Mesenchymal stem cell of the bone marrow (primary cell): ENCODE measurements around the genes YWHAB, TOMM34 and WFDC6.

- CAGE, long polyA plus RNA = no peak
Observed at GRCh38 chr20:44576204-44576669, 6.1 kb upstream of the PKIG start.

GRCh38 chr20:44585994-44586856, 3.8 kb downstream of the PKIG start:
- CAGE, long polyA plus RNA = no peak

GRCh38 chr20:44594619-44595206, 12.3 kb downstream of the PKIG start:
- CAGE, long polyA plus RNA = no peak

DNA sequence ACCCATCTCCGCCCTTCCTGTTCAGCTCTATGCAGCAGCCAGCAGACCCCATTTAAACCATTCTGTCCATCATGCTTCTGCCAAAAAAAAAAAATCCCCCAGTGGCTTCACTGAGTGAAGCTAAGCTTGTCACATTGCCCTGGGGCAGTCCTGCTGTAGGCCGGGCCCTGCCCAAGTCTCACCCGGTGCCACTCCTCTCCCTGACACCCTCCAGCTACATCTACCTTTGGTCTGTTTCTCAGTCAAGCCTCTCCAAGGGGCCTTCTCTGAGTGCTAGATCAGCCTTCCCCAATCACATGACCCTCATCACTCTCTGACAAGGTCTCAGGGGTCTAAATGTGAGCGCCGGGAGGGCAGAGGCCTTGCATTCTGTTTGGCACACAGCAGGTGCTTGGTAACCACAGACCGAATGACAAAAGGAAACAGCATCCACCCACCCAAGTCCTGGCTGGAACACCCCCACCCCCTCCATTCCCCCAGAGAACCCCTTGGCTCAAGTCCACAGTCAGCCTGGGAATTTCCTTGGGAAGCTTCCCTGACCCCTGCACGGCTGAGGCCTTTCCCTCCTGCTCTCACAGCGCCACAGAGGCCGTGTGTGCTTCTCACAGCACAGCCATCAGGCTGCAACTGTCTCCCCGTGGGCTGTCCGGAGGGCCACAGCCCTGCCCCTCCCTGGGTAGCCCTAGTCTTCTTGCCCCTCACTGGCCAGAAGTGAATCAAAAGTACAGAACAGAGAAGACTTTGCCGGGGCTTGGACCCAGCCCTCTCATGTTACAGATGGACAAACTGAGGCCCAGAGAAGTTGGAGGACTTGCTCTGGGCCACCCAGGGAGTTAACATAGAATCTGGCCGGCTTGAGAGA, 32.9 kb downstream of the PKIG start:
- CAGE, long polyA plus RNA = no peak

GRCh38 chr20:44621063-44621566, 30.4 kb downstream of the ADA start:
- CAGE, long polyA plus RNA = no peak

GRCh38 chr20:44695401-44696310, 19.5 kb upstream of the CCN5 start:
- CAGE, long polyA plus RNA = no peak

- CAGE, long polyA plus RNA = no peak
Observed at GRCh38 chr20:44885474-44886595, at the start of gene YWHAB. TSS of gene YWHAB (plus strand) at chr20:44885705.

DNA sequence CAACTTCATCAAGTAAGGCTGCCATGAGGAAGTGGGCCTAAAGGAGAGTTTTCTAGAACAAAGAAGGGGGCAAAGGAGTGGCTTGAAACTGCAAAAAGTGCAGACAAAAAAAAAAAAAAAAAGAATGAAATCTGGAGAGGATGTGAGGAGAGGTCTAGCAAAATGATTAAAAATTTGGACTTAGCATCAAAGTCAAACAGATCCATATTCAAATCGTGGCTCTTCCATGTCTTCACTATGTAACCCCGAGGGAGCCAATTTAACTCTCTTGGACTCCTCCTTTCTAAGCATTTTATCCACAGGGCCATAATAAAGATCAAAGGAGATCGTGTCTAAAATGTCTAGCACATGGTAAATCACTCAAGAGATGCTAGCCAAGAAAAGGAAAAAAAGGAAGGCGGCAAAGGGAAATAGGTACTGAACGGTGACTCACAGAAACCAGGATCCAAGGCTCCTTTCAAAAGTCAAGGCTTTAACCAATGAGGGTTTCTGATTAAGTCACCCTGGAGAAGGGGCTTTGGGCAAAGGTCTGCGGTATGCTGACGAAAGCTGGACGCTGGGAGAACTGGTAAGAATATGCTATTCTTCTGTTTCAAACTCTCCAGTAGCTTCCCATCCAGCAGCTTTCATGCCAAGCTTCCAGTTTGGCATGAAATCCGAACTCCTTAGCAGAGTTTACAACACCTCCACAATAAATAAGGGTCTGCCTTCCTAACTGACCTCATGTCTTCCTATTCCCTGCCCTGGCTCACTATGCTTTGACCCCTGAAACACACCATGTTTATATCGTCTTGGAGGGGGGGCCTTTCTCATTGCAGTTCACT, 1.2 kb downstream of the TOMM34 start:
- CAGE, long polyA plus RNA = no peak

DNA sequence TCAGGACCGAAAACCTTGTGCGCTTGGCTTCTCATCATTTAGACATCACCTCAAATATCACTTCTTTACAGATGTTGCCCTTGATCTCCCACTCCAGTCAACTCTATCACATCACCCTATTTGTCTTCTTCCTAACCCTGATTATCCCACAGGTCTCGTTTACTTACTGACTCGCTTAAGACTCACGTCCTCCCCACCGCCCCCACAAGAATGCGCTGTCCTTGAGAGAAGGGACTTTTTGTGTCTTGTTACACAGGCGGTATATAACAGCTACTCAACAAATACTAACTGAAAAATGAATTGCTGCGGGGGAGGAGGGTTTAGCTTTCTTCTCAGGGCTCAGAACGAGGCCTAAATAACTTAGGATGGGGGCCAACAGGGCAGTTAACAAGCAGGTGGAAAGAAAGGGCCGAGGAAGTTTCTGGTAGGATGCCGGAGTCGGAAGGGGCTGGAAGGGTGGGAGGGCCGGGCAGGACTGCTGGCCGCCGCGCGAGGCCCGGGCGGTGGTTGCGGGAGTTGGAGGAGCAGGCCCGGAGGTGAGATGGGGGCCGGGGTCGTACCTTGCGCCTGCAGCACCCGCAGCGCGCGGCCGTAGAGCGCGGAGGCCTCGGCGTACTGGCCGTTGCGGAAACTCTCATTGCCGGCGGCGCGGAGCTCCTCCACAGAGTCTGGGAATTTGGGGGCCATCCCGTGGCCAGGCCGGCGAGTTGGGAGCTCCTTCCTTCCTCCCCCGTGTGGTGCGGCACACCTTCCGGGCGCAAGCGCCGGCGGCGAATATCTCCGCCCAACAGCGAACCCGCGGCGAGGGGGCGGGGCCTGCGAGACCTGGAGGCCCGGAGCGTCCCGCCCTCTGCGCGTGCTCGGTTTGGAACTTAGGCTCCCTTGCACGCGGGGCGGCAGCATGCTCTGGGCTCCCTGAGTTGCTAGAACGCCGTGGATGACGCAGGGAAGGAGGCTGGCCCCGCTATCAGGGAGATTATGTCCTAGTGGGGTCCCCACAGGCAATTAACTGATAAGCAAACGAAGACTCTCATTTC, at the start of gene TOMM34:
TOMM34 (minus strand) TSS at position 751 of the 1,037 bp plus-strand sequence.
- CAGE, long polyA plus RNA = no peak

- CAGE, long polyA plus RNA = no peak
Observed at GRCh38 chr20:44983432-44983662, 17.0 kb downstream of the STK4 start.

GRCh38 chr20:45056349-45057292, 44.3 kb downstream of the KCNS1 start:
- CAGE, long polyA plus RNA = no peak

DNA sequence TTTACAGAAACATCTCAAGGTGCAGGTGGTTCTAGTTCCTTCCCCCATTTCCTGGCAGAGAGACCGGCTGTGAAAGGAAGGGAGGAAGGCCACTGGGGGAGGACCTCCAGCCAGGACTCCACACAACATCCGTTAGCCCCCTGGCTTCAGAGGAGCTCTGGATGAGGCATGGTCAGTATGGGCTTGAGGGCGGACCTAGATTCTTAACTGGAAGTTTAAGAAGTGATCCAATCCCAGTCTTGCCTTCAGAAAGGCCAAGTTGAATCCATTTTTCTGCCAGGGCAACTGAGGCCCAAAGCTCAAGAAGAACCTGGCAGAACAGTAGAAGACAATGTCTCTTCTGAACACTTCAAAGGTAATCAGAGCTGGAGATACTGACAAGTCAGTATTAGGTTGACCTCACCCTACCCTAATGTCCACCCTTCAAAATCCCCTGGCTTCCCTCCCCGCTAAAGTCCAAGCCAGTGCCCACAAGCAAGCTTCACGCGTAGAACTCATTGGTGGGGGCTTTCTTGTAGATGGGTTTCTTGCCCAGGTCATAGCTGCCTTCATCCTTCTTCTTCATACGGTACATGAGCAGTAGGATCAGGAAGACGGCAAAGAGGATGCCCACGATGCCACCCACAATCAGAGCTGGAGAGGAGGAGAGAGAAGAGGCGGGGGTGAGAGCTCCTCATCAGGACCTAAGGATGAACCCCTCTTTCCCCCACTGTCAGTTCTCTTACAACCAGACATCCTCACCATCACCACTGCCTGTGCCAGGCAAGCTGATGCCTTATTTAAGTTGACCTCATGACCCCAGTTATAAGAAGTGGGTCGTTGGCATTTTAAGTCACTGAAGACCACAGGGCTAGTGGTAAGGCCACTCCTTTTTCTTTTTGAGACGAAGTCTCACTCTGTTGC, 18.9 kb upstream of the MATN4 start:
- CAGE, long polyA plus RNA = no peak

DNA sequence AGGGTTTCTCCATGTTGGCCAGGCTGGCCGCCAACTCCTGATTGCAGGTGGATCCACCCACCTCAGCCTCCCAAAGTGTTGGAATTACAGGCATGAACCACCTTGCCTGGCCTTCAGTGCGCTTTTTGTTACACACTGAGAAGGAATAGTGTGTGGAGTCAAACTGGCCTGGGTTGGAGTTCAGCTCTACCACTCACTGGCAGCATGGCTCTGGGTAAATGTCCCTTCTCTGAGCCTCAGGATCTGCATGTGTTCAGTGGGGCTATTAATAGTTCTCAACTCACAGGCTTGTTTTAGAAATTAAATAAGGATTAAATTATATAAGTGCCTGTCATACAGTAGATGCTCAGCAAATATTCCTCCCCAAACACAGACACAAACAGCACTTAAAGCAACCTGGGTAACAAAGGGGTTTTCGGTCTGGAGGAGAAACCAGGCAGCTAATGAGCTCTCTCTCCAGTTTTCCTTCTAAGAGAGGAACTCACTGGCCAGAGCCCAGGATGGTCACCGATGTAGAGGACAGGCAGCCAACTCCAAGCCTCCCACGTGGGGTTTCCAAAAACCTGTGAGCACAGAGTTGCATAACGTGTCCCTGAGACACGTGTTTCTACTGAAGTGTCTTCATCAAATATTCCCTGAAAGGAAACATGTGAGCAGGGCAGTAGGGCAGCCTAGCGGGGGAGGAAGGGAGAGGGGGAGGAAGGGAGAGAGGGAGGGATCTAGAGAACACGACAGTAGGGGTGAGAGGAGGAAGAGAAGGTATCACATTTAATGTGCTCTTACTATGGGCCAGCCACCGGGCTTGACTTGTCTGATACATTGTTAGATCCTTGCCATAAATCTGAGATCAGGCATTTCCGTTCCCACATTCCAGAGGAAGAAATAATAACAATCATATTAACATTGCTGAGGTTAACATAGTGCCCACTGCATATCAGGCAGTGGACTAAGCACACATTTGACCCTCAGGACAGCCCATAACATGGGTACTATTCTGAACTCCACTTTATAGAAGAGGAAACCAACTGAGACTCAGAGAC, 4.8 kb upstream of the SYS1 start:
- CAGE, long polyA plus RNA = no peak

DNA sequence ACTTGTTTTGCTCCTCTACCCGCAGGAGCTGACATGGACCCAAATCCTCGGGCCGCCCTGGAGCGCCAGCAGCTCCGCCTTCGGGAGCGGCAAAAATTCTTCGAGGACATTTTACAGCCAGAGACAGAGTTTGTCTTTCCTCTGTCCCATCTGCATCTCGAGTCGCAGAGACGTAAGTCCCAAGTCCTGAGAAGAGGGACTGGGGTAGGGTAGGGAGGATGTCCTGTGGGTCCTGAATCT, 266 bp downstream of the DBNDD2 start:
- CAGE, long polyA plus RNA = no peak

DNA sequence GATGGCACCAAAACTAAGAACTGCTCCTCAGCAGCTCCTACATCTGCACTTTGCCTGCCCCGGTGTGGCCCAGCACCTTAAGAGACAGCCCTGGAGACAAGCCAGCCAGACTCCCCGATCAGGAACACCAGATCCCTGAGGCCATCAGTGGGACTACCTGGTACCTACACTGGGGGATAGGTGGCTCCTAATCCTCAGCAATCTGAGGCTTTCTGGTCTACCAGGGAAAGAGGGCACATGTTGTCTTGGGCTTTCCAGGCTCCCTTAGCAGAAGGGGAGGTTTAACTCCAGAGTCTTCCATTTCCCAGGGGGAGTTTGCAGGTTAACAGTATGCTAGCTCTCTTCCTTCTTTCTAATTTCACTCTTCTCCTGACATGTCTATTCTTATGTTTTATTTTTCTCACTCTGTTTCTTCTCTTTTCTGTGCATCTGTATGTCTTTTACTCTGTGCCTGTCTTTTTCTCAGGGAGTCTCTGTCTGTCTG, at the start of gene WFDC6:
WFDC6 (minus strand) TSS at position 53 of the 484 bp plus-strand sequence.
- CAGE, long polyA plus RNA = no peak

DNA sequence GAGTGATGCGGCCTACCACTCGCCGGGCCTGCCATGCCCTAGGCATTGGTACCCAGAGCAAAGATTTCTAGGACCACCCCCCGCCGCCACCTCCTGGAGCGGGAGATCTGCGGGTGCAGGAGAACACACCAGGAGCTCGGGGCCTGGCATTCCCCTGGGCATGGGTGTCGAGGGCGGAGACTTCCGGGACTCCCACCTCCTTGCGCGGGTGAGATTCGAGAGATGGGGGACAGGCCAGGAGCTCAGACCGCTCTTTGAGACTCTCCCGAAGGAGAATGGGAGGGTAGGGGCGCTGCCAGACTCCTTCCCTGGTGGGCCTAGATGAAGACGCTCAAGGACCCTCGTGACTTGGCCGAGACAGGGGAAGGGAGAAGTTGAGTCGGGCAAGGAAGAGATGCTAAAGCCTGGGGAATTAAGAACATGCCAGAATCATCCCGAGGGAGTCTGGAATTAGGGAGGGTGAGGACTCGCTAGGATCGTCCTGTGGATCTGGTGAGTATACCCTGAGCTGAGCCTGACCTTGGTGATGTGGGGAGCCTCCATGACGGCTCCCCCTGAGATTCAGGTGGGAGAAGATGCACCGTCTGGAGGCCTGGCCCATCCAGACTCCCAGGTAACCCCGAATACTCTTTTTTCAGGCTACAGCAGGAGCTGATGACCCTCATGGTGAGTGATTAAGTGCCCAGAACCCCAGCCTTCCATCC, 507 bp downstream of the UBE2C start:
- CAGE, long polyA plus RNA = no peak

GRCh38 chr20:45842020-45842779, 8.6 kb downstream of the SNX21 start:
- CAGE, long polyA plus RNA = no peak

- CAGE, long polyA plus RNA = no peak
Observed at GRCh38 chr20:46063343-46063928, 26.3 kb downstream of the NCOA5 start.

DNA sequence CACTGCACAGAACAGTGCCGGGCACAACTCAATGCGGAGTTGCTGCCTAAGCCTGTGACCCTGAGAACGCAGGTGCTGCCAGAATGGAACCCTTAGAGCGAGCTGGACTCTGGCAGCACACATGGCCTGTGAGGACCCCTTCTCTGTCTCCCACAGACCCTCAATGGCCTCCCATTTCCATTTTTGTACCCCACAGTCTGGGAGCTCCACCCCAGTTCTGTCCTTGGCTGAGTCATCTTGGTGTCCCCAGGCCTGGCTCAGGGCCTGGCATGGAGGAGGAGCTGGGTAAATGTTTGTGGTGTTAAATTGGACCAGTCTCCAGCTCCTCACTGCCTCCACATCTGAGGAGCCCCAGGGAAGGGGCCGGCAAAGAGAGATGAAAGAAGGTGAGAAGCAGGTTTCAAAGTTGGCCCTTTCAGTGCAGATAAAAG, 88.7 kb downstream of the CD40 start:
- CAGE, long polyA plus RNA = no peak

DNA sequence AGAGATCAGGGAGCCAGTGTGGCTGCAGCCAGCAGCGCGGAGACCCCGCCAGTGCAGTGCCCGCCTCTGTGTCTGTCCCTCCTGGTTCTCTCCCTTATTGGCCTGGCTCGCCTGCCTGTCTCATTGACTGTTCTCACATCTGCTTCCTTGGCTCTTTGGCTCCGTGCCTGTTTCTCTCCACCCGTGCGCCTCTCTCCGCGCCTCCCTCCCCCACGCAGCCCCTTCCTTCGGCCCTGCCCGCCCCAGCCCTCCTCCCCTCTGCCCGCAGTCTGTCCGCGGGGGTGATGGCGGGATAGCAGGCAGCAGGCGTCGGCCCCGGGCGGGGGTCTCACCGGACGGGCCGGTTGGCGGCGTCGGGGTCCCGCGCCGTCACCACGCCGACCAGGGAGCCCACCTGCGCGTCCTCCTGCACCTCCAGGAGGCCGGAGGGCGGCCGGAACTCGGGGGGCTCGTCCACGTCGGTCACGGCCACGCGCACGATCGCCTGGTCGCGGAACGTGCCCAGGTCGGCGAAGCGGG, 91.9 kb downstream of the CD40 start:
- CAGE, long polyA plus RNA = no peak